Amniotic epithelial cell (primary cell): ENCODE measurements around the genes PLXNB2, ADM2 and NCAPH2.

DNA sequence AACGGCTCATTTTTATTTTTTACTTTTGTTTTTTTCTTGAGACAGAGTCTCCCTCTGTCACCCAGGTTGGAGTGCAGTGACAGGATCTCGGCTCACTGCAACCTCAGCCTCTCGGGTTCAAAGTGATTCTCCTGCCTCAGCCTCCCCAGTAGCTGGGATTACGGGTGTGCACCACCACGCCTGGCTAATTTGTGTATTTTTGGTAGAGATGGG, 5.9 kb downstream of the TRABD start:
- RRBS, result no CpG with 5 or more reads among the region's 5 CpGs

DNA sequence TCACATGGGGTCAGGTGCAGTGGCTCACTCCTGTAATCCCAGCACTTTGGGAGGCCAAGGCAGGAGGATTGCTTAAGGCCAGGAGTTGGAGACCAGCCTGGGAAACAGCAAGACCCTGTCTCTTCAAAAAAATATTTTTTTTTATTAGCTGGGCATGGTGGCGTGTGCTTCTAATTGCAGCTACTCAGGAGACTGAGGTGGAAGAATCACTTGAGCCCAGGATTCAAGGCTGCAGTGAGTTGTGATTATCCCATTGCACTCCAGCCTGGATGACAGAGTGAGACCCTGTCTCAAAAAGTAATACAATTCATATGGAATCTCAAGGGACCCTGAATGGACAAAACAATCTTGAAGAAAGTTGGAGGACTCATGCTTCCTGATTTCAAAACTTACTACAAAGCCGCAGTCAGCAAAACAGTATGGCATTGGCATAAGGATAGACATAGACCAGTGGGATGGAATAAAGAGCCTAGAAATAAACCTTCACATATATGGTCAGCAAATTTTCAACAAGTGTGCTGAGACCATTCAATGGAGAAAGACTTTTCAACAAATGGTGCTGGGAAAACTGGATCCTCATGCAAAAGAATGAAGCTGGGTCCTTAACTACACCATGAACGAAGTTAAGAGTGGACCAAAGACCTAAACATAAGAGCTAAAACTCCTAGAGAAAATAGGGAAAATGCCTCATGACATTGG, 2.4 kb downstream of the SELENOO start:
- RRBS, result no CpG with 5 or more reads among the region's 3 CpGs

DNA sequence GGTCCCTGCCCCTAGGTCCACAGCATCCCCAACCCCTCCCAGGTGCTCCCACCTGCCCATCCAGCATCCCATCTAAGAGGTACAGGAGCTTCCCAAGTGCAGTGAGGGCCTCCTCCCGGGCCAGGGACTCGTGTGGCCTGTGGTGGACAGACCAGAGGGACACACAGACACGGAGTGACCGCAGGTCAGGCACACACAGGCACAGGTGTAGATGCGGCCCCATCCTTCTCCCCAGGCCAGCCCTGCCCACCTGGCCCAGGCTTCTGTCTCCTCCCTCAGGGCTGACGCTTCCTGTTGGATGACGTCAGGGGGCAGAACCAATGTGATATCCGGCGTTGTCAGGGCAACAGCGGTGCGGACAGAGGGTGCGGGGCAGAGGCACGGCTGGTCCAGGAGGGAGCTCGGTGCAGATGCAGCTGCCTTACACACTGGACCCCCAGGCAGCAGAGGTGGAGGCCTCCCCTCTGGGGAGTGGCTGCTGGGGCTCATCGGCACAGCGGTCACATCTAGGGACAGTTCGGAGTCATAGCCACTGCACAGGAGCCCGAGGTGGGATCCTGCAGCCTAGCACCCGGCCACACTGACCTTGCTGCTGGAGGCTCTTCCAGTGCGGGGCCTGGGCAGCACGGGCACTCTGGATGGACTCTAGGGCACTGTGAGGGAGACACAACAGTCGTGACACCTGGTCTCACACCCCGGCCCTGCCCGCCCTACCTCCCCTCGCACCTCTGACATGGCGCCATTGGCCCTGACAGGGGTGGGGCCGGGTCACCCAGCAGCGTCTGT, 3.0 kb upstream of the TUBGCP6 start:
- RRBS, result 85% methylated on average over 5 of the region's 28 CpGs

DNA sequence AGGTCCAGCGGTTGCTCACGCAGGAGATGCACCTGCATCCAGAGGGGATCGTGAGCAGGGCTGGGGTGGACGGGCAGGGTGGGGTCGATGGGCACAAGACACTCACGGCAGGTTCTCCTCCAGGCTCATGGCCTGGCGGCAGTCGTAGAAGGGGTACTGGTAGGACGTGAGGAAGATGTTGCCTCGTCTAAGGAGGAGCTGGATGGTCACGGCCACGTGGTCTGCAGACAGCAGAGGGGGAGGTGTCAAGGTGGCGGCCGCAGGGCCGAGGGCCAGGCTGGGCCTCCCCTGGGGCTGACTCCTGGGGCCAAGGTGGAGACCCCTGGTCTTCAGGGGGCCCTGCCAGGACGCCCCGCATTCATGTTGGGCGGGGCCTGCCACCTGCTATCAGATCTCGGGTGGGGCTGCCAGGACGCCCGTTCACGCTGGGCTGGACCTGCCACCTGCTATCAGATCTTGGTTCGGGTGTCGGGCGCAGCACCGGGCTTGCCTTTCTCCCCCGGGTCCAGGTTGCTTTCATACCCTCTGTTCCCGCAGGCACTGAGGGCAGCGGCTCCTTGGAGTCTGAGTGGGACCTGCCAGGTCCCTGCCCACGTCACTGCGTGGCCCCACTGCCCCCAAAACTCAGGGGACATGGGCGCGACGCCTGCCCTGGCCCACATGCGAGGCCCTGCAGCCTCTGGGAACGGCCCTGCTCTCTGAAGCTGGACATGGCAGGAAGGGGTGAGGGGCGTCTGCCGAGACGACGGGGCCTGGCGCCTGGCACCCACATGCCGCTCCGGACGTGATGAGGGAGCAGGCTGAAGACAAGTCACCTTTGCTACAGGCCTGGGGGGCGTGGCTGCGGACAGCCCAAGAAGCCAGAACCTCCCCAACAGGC, 16.1 kb upstream of the MAPK11 start:
- RRBS, result no CpG with 5 or more reads among the region's 46 CpGs

DNA sequence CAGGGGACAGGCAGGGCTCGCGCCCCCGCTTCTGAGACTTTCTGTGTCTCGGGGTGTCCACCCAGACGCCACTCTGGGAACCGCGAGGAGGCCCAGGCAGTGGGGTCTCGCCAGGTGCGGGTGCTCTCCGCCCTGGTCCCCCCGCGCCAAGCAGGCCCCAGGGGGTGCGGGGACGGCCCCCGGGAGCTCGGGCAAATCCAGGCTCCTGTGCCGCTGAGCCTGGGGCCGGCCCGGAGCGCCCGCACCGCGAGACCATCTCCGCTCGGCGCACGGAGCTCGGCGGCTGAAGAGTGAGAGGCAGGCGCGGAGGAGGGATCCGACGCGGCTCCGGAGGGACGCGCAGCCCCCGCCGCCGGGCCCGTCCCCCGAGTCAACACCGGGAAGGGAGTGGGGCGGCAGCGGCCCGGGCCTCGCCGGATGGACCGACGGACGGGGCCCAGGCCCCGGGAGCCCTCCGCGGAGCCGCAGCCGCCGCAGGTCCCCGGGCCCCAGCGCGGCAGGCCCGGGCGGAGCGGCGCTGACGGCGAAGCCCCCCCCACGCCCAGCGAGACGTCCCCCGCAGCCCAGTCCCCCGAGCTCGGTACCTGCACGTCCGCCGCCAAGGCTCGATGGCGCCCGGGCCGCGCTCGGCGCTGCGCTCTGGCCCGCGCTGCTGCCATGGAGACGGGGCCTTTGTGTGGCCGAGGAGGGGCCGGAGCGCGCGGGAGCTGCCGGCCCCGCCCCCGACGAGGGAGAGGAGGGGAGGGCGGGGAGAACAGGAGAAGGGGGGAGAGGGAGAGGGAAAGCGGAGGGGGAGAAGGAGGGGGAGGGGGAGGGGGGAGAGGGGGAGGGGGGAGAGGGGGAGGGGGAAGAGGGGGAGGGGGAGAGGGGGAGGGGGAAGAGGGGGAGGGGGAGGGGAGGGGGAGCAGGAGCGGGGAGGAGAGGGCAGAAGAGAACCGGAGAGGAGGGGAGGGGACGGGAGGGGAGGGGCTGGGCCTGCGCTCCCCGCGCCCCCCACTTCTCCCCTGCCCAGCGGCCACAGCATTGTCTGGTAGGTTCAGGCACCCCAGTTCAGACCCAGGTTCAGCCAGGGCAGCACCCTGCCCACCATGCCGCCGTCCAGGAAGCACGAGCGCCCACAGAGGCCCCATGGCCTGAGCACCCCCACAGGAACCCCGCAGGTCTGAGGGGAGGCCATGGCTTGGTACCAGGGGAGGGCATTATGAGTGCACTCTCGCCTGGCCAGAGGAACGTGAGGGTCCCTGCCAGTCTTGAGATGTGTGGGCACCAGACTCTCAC, at the start of gene PLXNB2:
Gene PLXNB2 (minus strand): TSS at position 678 of the 1,278 bp plus-strand sequence.
- RRBS, result 2% methylated on average over 28 of the region's 111 CpGs

DNA sequence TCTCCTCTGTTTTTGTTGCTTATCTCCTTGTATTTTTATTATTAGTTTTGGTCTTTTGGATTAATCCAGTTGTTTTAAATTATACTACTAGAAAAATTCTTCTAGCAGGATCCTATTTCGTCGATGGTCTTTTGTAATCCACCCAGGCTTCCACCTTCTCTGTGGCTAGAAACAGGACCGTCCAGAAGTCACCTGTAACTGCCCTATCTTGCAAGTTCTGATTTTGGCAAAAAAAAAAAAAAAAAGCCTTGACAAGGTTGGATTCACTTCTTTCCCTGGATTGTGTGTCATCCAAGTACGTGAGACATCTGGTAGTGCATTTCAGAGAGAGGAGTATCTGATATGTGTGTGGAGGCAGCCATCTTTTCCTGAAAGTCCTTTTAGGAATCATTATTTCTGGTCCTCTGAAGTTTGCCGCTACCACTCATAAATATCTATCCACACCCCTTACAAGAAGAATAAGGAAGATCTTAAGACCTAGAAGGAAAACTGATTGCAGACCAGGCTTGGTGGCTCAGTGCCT, 48.7 kb downstream of the PPP6R2 start:
- RRBS, result no CpG with 5 or more reads among the region's 5 CpGs

- RRBS, result no CpG with 5 or more reads among the region's 2 CpGs
Observed at GRCh38 chr22:50400565-50401043, 57.5 kb downstream of the PPP6R2 start.

DNA sequence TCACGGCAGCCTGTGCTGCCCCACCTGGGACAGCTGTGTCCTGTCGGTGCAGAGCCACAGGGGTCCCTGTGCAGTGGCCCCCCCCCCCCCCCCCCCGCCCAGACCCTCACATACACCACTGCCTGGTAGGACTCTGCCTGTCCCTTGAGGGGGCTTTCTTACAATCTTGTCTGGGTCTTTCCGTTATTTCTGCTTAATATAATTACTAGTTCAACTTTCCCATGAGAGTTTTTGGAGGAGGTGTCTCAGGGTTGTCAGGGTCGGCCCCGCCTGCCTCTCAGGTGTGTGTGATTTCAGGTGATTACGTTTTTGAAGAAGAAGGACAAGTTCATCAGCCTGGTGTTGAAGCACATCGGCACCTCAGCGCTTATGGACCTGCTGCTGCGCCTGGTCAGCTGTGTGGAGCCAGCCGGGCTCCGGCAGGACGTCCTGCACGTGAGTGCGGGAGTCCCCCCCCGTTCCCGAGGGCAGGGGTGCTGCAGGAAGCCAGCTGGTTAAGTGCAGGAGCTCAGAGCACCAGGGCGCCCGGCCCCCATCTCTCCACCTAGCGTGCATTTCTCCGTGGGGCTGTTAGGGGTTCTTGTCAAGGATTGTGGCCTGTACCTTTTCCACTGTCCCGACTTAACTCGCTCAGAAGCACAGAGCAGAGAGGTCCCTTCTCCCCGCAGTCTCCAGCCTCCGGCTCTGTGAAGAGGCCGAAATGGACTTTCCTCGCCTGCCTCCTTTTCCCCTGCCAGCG, 60.4 kb downstream of the SBF1 start:
- RRBS, result no CpG with 5 or more reads among the region's 28 CpGs

DNA sequence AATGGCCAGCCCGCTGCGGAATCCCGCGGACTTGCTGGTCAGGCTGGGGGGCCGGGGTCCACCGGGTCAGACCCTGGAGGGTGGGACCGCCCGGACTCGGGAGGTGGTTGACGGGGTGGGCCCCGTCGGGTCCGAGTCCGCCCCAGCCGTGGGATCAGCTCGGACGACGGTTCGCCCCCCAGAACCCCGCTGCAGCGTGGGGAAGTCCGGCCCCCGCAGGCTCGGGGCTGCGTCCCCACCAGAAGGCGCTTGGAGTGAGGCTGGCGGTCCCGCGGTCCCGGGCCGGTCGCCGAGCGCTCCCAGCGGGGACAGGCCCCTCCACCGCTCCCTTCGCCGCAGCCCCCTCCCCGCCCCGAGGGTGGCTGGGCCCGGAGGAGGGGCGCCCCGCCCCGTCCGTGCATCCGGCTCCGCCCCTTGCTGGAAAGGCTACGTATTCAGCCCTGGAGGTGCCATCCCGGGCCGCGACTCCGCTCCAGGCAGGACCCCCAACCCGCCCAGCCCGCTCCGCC, at the start of gene ADM2:
Gene ADM2 (plus strand): TSS at position 420 of the 509 bp plus-strand sequence.
- RRBS, result 2% methylated on average over 25 of the region's 55 CpGs

- RRBS, result no CpG with 5 or more reads among the region's 8 CpGs
Observed at GRCh38 chr22:50485631-50485972, 1.1 kb upstream of the MIOX start.

DNA sequence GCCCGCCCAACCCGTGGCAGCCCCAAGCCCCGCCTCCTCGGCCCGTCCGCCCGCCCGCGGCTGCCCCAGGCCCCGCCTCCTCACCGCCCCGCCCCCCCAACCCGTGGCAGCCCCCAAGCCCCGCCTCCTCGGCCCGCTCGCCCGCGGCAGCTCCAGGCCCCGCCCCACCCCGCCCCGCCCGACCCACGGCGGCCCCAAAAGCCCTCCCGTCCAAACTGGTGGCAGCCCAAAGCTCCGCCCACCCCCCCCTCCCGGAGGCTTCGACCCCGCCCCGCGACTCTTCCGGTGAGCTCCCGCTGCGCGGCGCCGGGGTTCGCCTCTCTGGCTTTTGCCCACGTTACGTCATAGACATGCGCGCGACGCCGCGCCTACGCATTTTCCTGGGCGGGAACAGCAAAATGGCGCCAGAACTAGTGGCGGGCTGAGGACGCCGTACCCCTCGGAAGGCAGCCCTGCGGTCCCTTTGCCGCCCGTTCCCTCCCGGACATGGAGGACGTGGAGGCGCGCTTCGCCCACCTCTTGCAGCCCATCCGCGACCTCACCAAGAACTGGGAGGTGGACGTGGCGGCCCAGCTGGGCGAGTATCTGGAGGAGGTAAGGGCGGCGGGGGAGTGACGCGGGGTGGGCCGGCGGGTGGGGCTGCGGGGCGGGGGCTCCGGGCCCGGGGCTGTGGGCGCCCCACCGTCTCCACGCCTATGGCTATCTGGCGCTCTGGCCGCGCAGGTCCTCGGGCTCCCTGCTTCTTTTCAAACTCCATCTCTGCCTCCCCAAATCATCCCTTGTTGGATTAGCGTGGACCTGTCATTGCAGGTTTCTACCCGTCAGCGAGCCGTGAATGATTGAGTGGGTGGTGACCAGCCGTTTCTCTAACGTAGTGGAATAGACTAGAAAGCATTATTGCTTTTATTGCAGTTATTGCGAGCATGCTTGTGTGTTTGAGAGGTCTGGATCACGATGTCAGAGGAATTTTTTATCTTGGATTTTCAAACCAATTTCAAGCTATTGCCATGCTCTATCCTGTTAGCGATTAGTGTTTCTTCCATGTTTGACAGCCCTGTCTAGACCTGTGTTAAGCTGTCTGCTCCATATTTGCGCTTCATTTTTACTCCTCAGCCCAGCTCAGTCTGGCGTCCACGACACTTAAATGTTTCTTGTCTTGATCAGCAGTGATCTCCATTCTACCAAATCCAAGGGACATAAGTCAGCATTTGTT, at the start of gene NCAPH2:
Gene NCAPH2 (plus strand): TSS at position 373 of the 1,213 bp plus-strand sequence.
- RRBS, result no CpG with 5 or more reads among the region's 96 CpGs

- RRBS, result no CpG with 5 or more reads among the region's 15 CpGs
Observed at GRCh38 chr22:50523652-50523909, 1.8 kb downstream of the SCO2 start.

- RRBS, result no CpG with 5 or more reads among the region's 28 CpGs
Observed at GRCh38 chr22:50537704-50538715, 5.7 kb upstream of the ODF3B start.

GRCh38 chr22:50731000-50731968, 6.7 kb upstream of the ACR start:
- RRBS, result 12% methylated on average over 16 of the region's 81 CpGs